Bronchial epithelial cell (primary cell): ENCODE measurements around a stretch of chr6.

DNA sequence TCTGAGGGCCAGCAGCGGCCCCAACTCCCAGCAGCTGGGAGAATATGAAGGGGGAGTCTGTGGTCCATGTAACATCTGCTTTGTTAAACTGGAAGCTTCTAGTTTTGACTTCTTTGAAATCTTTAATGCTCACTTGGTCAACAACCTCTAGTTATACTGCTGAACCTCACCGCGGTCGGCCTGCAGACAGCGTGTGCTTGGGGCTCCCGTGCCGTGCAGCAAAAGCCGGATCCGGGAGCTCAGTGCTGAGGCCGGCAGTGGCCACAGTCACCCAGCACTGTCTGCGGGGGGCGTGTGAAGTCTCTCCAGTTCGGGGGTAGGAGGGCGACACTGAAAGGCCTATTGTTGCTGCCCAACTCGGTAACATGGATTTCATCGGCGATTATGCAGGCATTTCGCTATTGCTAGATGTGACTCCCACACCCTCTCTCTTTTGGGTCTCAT, 34.0 kb downstream of the TUBB2B start:
- RRBS, 2 experiments = no CpG with 5 or more reads among the region's 18 CpGs

- RRBS, 2 experiments = no CpG with 5 or more reads among the region's 31 CpGs
Measured at GRCh38 chr6:3229556-3230226, 2.2 kb upstream of the TUBB2B start.

DNA sequence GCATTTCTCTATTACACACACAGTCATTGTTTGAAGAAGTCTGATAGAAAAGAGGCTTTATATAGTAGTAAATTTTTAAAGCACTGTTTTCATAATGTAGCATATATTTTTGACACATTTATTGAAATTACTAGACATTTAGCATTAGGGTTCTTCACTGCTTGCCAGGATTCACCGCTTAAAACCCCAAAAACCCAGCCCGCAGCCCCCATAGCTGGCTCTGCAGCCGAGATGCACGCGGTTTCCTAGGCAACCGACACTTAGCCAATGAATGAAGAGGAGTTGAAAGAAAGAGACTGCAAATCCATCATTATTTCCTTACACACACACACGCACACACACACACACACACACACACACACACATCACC, 3.3 kb upstream of the TUBB2B start:
- RRBS, 2 experiments = no CpG with 5 or more reads among the region's 7 CpGs

- RRBS, 2 experiments = 90 to 95% methylated on average over 4 of the region's 13 CpGs
Measured at GRCh38 chr6:3347915-3348628, 89.3 kb downstream of the PSMG4 start.

- RRBS, 2 experiments = no CpG with 5 or more reads among the region's 9 CpGs
Measured at GRCh38 chr6:3380551-3381256, 76.1 kb downstream of the SLC22A23 start.

- RRBS, 2 experiments = no CpG with 5 or more reads among the region's 1 CpG
Measured at GRCh38 chr6:3405511-3406162, 51.2 kb downstream of the SLC22A23 start.

DNA sequence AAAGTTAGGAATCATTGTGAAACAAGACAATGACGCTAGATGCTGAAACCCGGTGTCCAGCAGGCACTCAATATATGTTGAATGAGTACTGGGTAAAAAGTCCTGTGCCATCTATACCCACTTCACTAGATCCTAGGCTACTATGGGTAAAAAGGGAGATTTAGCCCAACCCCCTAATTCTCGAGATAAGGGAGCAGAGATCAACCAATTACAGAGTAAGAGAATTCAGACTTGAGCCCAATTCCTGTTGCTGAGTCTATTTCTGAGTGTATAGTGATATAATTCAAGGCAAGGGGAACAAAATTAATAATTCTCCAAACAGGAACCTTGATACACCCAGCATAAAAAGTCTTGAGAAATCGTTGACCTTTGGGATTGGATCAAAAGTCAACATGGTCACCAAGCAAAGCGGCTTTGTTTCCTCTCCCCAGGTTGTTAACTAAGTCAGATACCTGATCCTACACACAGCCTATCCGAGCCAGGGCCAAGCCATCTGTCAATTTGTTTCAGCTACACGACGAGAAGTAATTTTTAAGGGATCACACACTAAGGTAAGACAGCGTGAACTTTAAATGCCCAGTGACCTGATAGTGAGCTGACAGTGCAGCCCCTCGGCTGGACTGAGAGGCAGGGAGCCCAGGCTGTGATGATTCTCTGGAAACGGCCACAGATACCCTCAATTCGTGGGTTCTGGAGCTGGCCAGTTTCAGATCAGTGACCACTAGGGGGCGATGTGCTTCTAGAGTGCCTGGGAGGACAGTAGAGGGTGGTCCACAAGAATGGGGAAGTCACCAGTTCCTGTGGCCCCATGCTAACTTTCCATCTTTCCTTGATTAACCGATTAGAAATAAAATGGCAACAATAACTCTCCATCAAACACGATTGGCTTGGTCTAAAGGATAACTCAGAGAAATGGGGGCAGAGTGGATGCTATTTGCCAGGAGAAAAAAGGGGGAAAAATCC, 46.2 kb downstream of the SLC22A23 start:
- RRBS, 2 experiments = no CpG with 5 or more reads among the region's 15 CpGs

DNA sequence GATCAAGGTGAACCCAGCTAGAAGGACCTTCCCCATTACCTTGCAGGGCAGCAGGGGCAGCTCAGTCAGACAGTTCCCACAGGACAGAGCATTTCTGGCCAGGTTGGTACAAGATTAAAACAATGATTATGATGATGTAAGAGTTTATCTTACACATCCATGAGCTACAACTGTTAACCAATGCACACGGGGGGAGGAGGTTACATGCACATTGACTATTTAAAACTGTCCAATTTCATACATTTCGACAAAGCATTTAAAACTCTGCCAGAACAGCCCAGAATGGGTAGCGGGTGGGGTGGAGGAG, 2.2 kb downstream of the SLC22A23 start:
- RRBS, 2 experiments = no CpG with 5 or more reads among the region's 3 CpGs

GRCh38 chr6:3750907-3751624, 447 bp downstream of the PXDC1 start:
- RRBS, 2 experiments = 3% methylated on average over 19 to 21 of the region's 87 CpGs

- RRBS, 2 experiments = no CpG with 5 or more reads among the region's 17 CpGs
Measured at GRCh38 chr6:3788786-3789640, 37.5 kb upstream of the PXDC1 start.

GRCh38 chr6:3790455-3790694, 38.9 kb upstream of the PXDC1 start:
- RRBS, 2 experiments = no CpG with 5 or more reads among the region's 1 CpG

- RRBS, 2 experiments = no CpG with 5 or more reads among the region's 9 CpGs
Measured at GRCh38 chr6:3904345-3905020, 55.3 kb downstream of the FAM50B start.

GRCh38 chr6:3928089-3928452, 78.9 kb downstream of the FAM50B start:
- RRBS, 2 experiments = no CpG with 5 or more reads among the region's 5 CpGs

DNA sequence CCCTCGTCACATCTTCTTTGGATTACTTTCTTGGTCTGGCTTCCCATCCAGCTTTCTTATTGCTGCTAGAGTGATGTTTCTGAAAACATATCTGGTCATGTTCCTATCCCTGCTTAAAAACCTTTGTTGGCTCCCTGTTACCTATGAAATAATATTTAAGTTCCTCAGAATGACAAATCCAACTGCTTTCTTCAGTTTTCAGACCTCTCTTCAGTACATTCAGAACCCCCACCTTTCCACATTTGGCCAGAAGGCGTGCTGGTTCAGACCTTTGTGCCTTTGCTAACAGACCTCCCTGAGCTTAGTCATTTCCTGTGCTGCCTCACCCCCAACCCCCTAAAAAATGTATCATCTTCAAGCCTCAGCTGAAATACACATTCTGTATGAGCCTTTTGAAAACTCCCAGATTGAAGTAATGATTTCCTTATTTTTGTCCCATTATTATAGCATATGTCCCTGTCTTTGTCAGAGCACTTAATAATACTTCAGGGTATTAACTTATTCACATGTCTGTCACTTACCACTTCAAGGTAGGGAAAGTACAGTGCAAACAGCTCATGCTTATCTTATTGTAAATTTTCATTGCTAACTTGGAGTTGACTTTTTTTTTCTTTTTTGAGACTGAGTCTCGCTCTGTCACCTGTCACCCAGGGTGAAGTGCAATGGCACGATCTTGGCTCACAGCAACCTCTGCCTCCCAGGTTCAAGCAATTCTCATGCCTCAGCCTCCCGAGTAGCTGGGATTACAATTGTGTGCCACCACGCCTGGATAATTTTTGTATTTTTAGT, 19.7 kb downstream of the FAM217A start:
- RRBS, 2 experiments = no CpG with 5 or more reads among the region's 6 CpGs

DNA sequence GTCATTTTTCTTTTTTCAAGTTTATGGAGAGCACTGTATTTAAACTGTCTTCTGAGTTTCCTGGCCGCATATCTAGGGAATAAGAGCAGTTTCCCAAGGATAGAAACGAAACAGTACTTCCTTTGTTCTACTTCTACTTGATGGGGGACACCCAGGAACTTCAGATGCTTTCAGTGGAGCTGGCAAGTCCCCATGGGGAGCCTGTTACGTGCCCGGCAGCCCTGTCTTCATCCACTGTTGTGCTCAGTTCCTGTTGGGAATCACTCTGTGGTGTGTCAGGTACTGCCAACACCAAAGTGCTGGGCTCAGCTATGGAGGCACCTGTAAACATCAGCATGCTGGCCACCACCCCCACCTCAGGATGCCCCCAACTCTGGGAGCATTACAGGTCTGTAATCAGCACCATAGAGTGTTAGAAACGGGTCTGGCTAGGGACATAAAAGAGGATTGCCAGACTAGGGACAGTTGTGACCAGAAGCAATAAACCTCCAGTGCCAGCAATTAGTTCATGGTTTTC, 221.7 kb upstream of the ECI2 start:
- RRBS, 2 experiments = no CpG with 5 or more reads among the region's 5 CpGs

DNA sequence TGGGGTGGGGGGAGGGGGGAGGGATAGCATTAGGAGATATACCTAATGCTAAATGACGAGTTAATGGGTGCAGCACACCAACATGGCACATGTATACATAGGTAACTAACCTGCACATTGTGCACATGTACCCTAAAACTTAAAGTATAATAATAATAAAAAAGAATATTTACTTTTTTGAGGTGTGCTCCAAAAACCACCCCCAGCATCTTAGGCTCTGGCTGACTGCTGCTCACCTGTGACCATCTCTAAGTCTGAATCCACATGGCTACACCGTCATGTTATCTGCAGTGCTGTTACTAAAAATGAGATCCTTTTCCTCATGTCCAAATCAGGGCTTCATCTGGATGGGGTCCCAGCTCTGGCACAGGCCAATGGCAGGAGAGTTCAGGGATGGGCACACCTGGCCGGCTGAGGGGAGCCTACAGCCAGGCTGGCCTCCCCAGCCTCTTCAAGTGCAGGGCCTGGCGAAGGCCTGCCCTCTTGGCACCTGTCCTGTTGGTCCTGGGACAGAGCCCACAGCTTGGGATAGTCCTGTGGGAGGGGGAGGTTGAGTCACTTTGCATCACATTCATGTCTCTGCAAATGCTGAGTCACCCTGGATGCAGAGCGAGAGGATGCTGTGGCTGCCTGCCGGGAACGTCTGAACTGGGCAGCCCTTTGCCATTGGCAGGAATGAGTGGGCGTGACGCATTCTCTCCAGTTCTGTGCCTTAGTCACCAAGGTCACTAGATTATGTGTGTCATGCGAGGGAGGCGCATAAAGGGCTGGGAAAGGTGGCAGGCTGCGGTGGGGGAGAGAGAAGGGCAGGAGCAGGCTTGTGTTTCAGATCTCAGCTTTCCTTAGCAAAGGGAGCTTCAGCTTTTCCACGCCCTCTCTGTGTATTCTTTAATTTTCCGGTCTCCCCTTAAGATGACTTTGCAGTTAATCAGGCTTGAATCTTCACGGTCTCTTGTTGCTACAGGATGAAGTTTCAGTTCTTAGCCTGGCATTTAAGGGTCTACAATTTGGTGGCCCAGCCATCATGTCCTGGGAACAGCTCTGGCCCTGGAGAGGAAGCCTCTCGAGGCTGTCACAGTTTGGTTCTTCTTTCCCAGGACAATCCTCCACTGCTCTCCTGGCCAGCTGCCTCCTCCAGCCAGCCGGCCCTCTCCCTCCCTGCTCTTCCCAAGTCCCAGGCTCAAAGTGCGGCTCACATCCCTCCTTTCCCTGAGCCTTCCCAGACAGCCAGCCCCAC, 223.2 kb upstream of the ECI2 start:
- RRBS, 2 experiments = no CpG with 5 or more reads among the region's 18 CpGs

GRCh38 chr6:4369585-4370164, 234.3 kb upstream of the ECI2 start:
- RRBS, 2 experiments = no CpG with 5 or more reads among the region's 6 CpGs

DNA sequence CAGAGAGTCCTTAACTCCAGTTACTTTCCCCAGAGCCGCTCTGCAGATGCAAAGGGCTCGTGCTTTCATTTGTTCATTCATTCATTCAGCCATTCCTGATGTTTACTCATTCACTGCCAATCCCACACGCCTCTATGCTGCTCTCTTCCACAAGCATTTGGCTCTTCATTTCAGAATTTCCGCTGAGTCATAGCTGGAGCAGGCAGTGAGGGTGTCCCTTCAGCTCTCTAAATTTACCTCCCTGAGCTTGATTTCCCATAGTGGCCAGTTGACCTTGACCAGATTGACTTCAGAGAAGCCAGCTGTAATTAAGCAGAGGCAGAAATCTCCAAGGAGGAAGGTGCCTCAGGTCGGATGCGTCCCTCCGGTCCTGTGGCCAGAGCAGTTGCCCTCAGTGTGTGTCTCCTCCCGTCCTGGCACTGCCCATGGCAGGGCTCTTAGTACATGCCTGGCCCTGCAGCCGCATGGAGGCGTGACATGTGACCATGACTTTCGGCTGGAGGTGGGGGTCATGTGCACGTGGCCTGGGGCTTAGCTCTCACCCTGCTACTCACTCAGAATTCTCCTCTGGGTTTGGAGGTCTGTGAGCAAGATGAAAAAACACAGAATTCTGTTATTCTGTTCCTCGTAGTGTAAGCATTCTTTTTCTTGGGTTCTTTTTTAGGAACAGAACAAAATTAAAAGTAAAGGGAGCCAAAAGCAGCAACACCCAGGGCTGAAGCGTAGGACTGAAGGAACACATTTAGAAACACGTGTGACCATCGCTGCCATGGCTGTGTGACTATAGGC, 267.3 kb upstream of the ECI2 start:
- RRBS, 2 experiments = no CpG with 5 or more reads among the region's 16 CpGs

DNA sequence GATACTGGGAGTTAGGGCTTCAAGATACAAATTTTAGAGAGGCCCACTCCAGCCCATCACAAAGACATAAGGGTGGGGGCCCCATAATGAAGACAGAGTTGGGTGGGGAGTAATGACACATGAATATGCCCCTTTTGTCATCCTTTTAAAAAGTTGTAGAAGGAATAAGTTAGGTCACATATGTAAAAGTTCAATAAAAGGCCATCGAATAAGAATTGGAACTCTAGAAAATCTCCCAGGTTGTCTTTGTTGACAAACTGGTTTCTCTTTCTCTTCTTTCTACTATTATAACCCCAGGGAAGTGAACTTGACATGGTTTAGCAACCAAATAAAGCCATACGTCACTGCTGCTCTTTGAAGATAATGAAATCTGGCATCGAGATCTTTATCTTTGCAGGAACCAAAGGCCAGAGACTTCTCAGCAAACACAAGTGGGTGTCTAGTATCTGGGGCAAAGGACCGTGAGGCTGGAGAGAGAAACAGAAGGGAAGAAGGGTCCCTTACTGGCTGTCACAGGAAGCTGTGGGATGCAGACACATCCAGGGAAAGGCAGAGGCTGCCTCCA, 286.7 kb upstream of the CDYL start:
- RRBS, 2 experiments = no CpG with 5 or more reads among the region's 4 CpGs

- RRBS, 2 experiments = no CpG with 5 or more reads among the region's 10 CpGs
Measured at GRCh38 chr6:4772705-4773246, 3.4 kb upstream of the CDYL start.